ENCODE measurements around a stretch of chr2.

DNA sequence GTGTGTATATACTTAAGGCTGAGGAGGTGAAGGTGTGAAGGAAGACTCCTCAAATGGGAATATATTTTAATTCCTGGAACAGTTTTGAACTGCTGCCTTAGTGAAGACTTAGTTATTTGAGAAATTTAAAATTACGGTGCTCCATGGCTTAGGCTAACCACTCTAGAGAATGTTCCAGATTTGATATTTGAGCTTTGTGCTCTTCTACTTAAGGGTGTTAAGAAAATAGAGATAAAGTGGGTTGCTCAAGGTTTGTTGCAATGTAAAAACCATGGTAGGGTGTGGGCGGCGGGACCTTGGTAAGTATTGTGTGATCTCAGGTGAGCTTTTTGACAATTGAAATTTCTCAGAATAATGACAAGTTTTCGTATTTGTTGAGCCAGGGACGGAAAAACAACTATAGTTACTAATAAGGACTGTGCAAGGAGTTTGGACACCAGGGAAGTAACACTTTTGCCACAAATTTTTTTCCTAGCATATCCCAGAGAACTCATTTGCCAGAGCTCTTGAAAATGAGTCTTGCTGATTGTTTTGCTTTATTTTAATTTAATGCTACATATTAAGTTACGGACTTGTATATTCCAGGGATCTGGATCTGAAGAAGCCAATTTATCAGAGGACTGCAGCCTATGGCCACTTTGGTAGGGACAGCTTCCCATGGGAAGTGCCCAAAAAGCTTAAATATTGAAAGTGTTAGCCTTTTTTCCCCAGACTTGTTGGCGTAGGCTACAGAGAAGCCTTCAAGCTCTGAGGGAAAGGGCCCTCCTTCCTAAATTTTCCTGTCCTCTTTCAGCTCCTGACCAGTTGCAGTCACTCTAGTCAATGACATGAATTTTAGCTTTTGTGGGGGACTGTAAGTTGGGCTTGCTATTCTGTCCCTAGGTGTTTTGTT, 4.4 kb downstream of the MAT2A start:
- RRBS = no CpG with 5 or more reads among the region's 7 CpGs
CAGE:
- cytosol, long polyA plus RNA = no peak
- long polyA plus RNA = no peak
- nucleus, long polyA plus RNA = no peak

GRCh38 chr2:85544236-85545201, 5.6 kb downstream of the MAT2A start:
- RRBS = no CpG with 5 or more reads among the region's 7 CpGs
CAGE:
- cytosol, long polyA plus RNA = no peak
- long polyA plus RNA = no peak
- nucleus, long polyA plus RNA = no peak

- RRBS = 73% methylated on average over 2 of the region's 8 CpGs
CAGE:
- cytosol, long polyA plus RNA = no peak
- long polyA plus RNA = no peak
- nucleus, long polyA plus RNA = no peak
Observed at GRCh38 chr2:85547634-85548658, 9.0 kb downstream of the MAT2A start.

DNA sequence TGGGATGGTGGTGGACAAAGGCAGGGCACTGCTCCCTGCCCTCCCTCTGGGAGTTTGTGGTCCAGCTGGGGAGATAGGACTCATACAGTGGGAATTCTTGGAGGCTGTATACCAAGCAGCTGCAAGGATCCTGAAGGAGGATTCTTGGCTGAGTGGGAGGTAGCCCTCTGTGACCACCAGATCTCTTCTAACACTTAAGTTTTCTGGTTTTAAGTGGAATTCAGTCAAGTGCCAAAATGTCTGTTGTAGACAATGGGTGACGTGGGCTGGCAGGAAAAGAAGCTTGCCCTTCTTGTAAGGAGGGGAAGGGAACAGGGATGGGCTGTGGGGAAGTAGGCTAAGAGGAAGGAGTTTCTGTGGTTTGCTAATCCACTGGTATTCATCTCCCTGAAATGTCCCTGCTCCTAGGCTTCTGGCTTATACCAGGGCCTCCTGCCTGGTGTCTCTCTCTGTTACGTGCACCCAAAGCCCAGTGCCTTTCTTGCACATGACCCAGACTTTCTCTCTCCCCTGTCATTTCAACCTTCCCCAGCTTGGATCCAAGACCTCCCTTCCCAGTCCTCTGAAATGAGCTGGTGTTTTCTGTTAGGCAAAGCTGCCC, 5.1 kb upstream of the RNF181 start:
- RRBS = no CpG with 5 or more reads among the region's 2 CpGs
CAGE:
- cytosol, long polyA plus RNA = no peak
- long polyA plus RNA = no peak
- nucleus, long polyA plus RNA = no peak

DNA sequence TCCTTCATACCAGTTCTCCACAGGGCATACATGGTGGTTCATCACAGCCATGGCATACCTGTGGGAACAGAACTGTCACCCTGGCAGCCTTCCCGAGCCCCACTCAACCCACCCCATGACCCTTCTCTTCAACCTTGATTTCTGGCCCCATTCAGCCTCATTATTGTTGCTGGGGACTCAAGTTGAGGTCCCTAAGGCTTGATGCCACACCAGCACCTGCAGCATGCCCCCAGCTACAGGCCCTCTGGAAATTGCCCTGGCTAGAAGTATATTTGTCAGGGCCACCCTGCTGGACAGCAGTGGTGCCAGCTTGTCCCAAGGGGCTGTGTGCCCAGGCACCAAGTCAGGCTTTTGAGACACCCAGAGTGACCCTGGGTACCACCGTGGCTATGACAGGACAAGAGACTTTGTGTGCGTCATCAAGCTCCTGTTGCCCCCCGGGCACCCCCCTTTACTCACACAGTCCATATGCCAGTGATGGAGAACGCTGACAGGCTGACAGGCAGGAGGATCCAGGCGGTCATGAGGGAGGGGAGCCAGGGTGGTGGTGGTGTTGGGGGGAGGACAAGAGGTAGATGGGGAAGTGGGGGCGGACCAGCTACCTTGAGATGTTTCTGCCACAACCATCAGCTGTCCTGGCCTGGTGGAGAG, 948 bp downstream of the TMEM150A start:
- RRBS = no CpG with 5 or more reads among the region's 7 CpGs
CAGE:
- cytosol, long polyA plus RNA = no peak
- long polyA plus RNA = no peak
- nucleus, long polyA plus RNA = no peak

- RRBS = no CpG with 5 or more reads among the region's 11 CpGs
CAGE:
- cytosol, long polyA plus RNA = no peak
- long polyA plus RNA = no peak
- nucleus, long polyA plus RNA = no peak
Observed at GRCh38 chr2:85604385-85605393, 2.2 kb upstream of the TMEM150A start.

DNA sequence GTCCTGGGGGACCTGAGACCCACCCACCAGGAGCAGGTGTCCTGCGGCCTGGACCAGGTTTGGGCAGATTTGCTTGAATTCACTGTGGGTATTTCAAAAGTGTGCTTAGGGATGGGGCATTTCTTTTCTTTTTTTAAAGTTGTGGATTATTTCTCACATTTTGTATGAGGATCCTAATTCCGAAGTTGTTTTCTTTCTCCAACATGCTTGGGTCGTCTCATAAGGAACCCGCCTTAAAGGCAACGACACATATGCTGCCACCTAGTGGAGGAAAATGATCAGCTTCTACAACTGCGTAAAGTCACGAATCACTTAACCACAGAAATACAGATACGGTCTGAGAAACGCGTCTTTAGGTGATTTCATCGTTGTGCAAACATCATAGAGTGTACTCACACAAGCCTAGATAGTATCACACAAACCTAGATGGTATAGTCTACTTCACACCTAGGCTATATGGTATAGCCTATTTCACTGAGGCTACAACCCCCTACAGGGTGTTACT, 13.0 kb downstream of the GNLY start:
- RRBS = no CpG with 5 or more reads among the region's 11 CpGs
CAGE:
- cytosol, long polyA plus RNA = no peak
- long polyA plus RNA = no peak
- nucleus, long polyA plus RNA = no peak

- RRBS = no CpG with 5 or more reads among the region's 4 CpGs
CAGE:
- cytosol, long polyA plus RNA = no peak
- long polyA plus RNA = no peak
- nucleus, long polyA plus RNA = no peak
Observed at GRCh38 chr2:85709353-85709741, 15.2 kb downstream of the GNLY start.

- RRBS = no CpG with 5 or more reads among the region's 7 CpGs
CAGE:
- cytosol, long polyA plus RNA = no peak
- long polyA plus RNA = no peak
- nucleus, long polyA plus RNA = no peak
Observed at GRCh38 chr2:85766308-85766680, 12.5 kb downstream of the ATOH8 start.

GRCh38 chr2:85768707-85769148, 14.9 kb downstream of the ATOH8 start:
- RRBS = no CpG with 5 or more reads among the region's 8 CpGs
CAGE:
- cytosol, long polyA plus RNA = no peak
- long polyA plus RNA = no peak
- nucleus, long polyA plus RNA = no peak

- RRBS = 94% methylated on average over 2 of the region's 3 CpGs
CAGE:
- cytosol, long polyA plus RNA = no peak
- long polyA plus RNA = no peak
- nucleus, long polyA plus RNA = no peak
Observed at GRCh38 chr2:85793116-85793474, 39.3 kb downstream of the ATOH8 start.

GRCh38 chr2:85797137-85797528, 43.3 kb downstream of the ATOH8 start:
- RRBS = no CpG with 5 or more reads among the region's 11 CpGs
CAGE:
- cytosol, long polyA plus RNA = no peak
- long polyA plus RNA = no peak
- nucleus, long polyA plus RNA = no peak

- RRBS = no CpG with 5 or more reads among the region's 16 CpGs
CAGE:
- cytosol, long polyA plus RNA = no peak
- long polyA plus RNA = no peak
- nucleus, long polyA plus RNA = no peak
Observed at GRCh38 chr2:85847536-85848416, 41.0 kb downstream of the ST3GAL5 start.

GRCh38 chr2:85852890-85853539, 35.8 kb downstream of the ST3GAL5 start:
- RRBS = no CpG with 5 or more reads among the region's 15 CpGs
CAGE:
- cytosol, long polyA plus RNA = no peak
- long polyA plus RNA = no peak
- nucleus, long polyA plus RNA = no peak

DNA sequence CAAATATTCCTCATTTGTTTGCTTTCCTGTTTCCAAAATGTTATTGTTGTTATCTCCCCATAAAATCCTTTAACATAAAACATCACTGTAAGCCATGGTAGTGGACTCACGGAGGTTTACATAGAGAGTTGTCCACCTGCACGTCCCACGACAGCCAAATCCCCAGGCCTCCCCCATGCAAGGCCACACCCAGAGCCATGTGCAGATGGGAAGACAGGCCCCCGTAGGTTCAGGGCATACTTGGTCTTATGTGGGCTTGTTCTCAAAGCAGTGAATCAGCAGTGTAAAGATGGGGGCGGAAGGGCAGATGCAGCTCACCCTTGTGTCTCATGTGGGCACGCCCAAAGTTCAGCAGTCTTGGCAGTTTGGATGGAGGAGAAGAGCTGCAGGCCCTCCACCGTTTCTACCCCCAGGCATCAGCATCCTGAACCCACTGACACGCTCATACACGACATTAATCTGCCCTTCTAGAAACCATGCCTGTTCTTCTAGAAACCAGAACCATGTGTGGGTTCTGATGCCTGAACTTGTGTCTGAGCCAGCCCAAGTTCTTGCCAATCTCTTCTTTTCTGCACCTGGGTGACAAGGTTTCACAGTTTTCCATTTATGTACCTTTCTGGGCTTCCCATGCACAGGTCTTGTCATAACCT, 19.1 kb upstream of the ST3GAL5 start:
- RRBS = no CpG with 5 or more reads among the region's 9 CpGs
CAGE:
- cytosol, long polyA plus RNA = no peak
- long polyA plus RNA = no peak
- nucleus, long polyA plus RNA = no peak

DNA sequence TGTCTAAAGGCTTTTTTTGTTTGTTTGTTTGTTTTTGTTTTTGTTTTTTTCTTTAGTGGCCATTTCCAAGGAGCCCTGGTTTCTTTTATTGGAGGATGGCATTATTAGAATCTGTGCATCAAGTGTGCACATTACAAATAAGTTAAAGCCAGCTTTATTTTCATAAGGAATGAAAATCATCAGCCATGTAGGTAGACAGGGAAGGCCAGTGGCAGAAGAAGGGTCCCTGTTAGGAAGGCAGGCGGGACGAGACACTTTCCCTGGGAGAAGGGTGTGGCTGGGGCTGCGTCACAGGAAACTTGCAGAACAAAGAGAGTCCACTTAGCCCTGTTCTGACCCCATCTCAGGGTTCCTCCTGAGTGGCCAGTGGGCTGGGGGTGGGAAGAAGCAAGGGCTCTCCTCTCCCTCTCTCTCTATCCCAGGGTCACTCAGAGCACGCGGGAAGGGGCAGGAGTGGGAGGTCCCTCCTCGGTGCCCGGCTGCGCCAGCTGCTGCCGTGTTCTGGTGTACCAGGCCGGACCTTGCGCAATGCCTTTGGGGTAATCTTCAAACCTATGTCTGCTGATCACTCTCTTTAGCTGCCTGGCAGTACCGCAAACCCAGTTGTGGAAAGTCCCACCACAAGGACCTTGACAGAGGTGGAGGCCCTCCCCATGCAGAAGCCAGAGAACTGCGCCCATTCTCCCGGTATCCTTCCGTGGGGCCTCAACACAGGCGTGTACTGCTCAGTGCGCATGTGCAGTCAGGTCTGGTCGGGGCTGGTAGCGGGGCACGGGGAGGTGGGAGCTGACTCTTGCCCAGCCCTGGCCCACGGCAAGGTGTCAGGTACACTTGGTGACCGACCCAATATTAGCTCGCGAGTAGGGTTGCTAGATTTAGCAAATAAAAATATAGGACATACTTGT, 47.7 kb upstream of the ST3GAL5 start:
- RRBS = 100% methylated on average over 1 of the region's 24 CpGs
CAGE:
- cytosol, long polyA plus RNA = no peak
- long polyA plus RNA = no peak
- nucleus, long polyA plus RNA = no peak

DNA sequence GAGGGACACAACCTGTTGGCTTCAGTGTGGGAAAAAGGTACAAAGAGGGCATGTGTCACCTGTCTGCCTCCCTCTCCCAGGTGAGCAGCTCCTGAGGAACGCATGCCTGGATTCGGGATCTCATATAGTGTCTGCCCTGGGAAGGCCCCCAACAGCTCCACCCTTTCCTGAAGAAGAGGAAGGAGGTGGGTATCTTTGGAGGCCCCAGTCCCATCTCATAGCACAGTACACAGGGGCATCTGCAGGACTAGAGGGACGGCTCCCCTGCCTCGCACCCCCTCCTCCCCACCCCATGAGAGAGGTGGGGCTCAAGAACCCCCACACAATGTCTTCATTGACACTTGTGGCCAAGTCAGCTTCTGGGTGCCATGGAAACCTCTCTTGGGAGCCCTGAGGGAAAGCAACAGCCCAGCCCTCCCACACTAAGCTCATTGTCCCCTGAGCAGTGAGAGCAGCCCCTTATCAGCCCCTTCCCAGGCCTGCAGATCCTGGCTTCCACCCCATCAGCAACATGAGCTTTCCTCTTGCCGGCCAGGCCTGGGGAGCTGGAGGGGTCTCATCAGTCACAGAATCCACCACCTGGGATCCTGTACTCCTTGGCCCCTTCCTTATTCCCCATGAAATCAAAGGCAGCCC, 107.7 kb upstream of the ST3GAL5 start:
- RRBS = no CpG with 5 or more reads among the region's 5 CpGs
CAGE:
- cytosol, long polyA plus RNA = no peak
- long polyA plus RNA = no peak
- nucleus, long polyA plus RNA = no peak

DNA sequence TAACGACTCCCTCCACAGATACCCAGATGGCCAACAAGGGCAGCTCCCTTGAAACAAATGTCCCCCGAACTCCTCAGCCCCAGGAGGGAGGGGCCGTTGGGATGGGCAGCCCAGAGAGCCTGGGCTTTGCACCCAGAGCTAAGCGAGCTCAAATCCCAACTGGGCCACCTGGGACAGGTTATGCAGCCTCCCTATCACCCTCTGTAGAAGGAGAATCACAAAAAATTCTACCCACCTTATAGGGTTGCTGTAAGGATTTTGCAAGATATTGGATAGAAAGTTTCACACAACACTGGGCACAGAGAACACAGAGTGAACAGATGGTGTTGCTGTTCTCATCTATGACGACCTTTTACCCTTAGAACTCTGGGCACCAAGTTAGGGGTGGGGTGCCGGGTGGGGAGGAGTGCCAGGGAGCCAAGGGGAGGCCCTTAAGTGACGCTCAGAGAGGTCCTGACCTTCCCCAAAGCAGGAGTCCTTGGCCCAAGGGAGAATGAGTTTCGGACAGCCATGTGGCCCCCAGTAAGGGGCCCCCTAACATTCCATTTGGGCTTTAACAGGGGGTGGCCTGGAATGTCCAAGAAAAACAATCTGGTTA, 107.9 kb downstream of the POLR1A start:
- RRBS = no CpG with 5 or more reads among the region's 8 CpGs
CAGE:
- cytosol, long polyA plus RNA = no peak
- long polyA plus RNA = no peak
- nucleus, long polyA plus RNA = no peak

GRCh38 chr2:86033453-86033920, 72.2 kb downstream of the POLR1A start:
- RRBS = no CpG with 5 or more reads among the region's 9 CpGs
CAGE:
- cytosol, long polyA plus RNA = no peak
- long polyA plus RNA = no peak
- nucleus, long polyA plus RNA = no peak

- RRBS = no CpG with 5 or more reads among the region's 10 CpGs
CAGE:
- cytosol, long polyA plus RNA = no peak
- long polyA plus RNA = no peak
- nucleus, long polyA plus RNA = no peak
Observed at GRCh38 chr2:86140822-86142088, 35.2 kb downstream of the PTCD3 start.